Measurements from ENCODE around the genes ABLIM2, USP17L11 and USP17L17.

DNA sequence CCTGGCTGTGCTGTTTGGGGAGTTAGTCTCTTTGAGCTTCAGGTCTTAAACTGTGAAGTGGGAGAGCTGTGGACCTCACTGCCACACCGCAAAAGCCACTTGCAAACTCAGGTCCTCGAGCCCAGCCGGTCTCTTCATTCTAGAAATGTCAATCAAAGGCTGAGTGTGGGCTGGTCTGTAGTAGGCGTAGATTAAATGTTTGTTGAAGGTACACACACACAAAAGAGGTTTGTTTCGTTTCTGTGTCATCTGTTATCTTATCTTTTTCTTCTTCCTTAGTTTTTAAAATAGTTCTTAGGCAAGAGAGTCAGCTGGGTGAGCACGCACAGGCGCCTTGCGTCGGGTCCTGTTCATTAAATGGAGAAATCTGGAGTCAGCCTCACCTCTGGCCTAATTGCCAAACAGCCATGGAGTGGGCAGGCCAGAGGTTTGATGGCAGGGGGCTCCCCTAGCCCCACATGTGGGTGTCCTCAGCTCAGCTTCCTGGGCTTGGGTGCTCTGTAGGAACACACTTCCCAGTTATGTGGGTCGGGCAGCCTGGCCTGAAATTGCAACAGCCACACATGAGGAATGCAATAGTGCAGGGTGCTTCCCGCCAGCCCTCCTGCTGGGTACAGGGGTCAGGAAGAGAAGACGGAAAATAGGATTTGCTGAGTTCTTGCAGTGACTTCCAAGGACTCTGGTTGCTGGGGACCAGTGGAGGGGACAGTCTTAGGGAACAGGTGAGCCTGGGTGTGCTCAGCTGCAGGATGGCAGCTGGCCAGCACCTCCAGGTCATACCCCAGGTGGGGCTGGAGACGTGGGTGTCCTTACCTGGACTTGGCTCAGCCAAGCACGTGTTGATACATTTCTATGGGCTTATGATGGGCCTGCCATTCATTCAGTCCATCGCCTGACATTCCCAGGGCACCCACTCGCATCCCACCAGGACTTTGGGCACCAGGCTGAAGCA lies 997 bp upstream of the PSAPL1 start:
- RAMPAGE, long total RNA: no peak
- RRBS: no CpG with 5 or more reads among the region's 16 CpGs

GRCh38 chr4:7783619-7784046 lies 156.0 kb downstream of the AFAP1 start:
- RAMPAGE, long total RNA: no peak
- RRBS: no CpG with 5 or more reads among the region's 8 CpGs

GRCh38 chr4:7876353-7876707 lies 63.3 kb downstream of the AFAP1 start:
- RAMPAGE, long total RNA: no peak
- RRBS: no CpG with 5 or more reads among the region's 11 CpGs

DNA sequence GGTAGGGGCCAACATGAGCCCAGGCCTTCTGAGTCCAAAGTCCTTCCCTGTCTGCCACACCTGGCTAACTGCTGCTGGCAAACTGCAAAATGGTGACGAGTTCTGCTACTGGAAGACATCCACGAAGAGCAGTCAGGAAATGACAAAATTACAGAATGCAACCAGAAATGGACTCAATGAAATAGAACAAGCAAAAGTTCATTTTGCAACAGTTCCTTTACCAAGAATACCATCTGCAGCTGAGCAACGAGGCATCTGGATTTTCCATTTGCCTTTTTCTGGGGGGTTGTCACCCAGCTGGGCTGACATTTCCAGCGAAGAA lies 70.2 kb upstream of the AFAP1 start:
- RAMPAGE, long total RNA: no peak
- RRBS: no CpG with 5 or more reads among the region's 4 CpGs

DNA sequence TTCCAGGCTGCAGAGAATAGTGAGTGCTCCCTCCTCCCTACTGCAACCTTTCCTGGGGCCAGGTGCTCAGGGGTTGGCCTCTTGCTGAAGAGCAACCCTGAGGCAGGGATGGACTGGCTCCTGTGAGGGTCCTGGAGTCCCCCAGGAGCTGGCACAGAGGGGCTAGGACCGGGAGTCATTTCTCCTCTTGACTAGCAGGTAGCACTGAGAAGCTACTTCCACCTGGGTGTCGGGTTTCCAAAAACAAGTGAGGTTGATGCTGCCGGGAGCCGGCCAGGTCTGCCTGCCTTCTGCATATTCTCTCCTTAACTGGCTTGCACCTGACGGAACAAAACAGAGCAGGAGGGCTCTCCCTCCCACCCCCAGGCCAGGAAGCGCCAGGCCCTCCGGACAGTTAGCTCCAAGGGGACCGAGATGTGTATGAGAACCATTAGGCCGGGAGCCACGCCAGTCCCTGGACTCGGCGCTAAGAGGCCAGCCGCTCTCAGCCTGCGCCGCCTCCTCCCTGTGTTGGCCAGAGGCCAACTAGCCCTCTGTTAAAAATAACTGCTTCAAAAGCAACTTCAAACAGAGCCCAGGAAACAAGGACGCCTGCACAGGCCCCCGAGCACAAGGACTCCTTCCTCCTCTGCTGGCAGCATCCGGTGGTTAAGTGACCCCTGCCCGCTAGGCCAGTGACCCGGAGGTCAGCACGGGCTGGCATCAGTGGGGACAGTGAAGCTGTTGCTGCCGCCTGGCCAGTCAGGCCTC lies 108.1 kb downstream of the ABLIM2 start:
- RAMPAGE, long total RNA: no peak
- RRBS: 22% methylated on average over 7 of the region's 22 CpGs

- RAMPAGE, long total RNA: no peak
- RRBS: 2% methylated on average over 44 of the region's 139 CpGs
Observed at GRCh38 chr4:8158274-8159585, at the start of gene ABLIM2. Gene ABLIM2, minus strand, starts transcription at chr4:8158813.

- RAMPAGE, long total RNA: no peak
- RRBS: no CpG with 5 or more reads among the region's 4 CpGs
Observed at GRCh38 chr4:8165270-8165754, 6.7 kb upstream of the ABLIM2 start.

- RAMPAGE, long total RNA: no peak
- RRBS: no CpG with 5 or more reads among the region's 19 CpGs
Observed at GRCh38 chr4:8194282-8195179, 4.6 kb upstream of the SH3TC1 start.

DNA sequence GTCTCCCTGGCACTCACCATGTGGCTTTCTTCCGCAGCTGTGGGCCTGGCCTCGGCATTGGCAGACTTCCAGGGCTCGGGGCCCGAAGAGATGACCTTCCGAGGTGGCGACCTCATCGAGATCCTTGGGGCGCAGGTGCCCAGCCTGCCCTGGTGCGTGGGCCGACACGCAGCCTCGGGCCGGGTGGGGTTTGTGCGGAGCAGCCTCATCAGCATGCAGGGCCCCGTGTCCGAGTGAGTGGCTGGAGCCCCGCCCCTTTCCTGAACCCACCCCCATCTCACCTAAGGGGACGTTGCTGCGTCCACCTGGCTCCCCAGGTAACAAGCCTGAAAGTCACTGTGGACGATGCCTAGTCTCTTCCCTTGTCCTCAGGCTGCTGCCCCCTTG lies 20.2 kb downstream of the SH3TC1 start:
- RAMPAGE, long total RNA: no peak
- RRBS: no CpG with 5 or more reads among the region's 20 CpGs

- RAMPAGE, long total RNA: no peak
- RRBS: no CpG with 5 or more reads among the region's 34 CpGs
Observed at GRCh38 chr4:8237815-8239046, 31.3 kb upstream of the HTRA3 start.

GRCh38 chr4:8260732-8261104 lies 8.8 kb upstream of the HTRA3 start:
- RAMPAGE, long total RNA: no peak
- RRBS: 53% methylated on average over 5 of the region's 12 CpGs

GRCh38 chr4:8272954-8273393 lies 3.4 kb downstream of the HTRA3 start:
- RAMPAGE, long total RNA: no peak
- RRBS: 78% methylated on average over 6 of the region's 14 CpGs

DNA sequence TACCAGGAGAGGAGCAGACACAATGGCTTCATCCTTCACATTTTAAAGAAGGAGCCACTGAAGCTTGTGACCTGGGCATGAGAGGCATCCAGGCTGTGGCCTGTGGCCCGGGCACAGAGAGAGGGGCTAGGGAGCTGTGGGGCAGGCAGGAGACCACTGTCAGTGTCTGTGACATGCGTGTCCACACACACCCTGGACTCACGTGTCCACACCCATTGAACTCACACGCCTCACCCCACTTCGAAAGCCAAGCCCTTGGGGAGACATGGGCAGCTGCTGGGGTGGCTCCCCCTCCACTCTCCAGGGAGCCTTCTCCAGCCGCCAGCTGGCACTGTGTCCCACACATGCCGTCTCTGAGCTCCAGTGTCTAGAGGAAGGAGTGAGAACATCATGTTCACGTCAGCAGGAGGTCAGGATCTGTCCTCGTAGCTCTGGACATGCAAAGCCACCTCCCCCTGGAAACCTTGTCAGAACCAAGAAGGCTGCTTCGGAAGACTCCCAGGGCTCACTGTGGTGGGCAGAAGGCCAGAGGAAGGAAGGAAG lies 61.3 kb downstream of the HTRA3 start:
- RAMPAGE, long total RNA: no peak
- RRBS: no CpG with 5 or more reads among the region's 10 CpGs

- RAMPAGE, long total RNA: no peak
- RRBS: no CpG with 5 or more reads among the region's 14 CpGs
Observed at GRCh38 chr4:8364142-8364730, 76.3 kb downstream of the ACOX3 start.

- RAMPAGE, long total RNA: no peak
- RRBS: 95% methylated on average over 3 of the region's 13 CpGs
Observed at GRCh38 chr4:8384712-8385140, 55.8 kb downstream of the ACOX3 start.

DNA sequence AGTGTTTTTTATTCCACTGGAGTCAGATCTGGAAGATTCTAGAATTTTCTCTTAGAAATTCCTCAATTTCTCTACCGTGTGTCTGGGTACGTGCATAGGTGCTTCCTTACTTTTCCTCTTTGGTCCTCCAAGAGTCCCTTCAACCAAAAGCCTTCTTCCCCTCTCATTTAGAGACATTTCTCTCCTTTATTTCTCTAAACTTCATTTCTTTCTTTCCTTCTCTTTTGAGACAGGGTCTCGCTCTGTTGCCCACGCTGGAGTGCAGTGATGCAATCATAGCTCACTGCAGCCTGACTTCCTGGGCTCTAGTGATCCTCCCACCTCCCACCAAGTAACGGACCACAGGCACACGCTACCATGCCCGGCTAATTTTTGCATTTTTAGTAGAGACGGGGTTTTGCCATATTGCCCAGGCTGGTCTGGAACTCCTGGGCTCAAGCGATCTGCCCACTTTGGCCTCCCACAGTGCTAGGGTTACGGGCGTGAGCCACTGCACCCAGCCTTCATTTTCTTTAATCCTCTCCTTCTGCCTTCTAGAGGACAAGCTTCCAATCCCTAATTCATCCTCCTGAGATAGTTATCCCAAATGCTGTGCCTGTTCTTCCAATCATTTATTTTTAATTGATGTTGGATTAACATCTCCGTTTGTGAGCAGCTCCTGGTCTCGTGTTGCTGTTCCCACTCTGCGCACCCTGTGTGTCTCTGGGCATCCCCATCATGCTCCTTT lies 42.1 kb downstream of the ACOX3 start:
- RAMPAGE, long total RNA: no peak
- RRBS: no CpG with 5 or more reads among the region's 14 CpGs

DNA sequence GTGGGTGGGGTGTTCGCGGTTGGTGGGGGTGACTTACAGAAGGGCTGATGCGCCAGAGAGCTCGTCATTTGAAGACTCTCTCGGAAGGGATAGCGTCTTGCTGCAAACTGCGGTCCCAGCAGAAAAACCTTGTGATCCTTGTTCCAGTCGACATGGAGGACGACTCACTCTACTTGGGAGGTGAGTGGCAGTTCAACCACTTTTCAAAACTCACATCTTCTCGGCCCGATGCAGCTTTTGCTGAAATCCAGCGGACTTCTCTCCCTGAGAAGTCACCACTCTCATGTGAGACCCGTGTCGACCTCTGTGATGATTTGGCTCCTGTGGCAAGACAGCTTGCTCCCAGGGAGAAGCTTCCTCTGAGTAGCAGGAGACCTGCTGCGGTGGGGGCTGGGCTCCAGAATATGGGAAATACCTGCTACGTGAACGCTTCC lies at the start of gene USP17L11:
USP17L11 (plus strand) TSS at position 153 of the 434 bp plus-strand sequence.
- RAMPAGE, long total RNA: no peak
- RRBS: no CpG with 5 or more reads among the region's 17 CpGs

- RAMPAGE, long total RNA: no peak
- RRBS: no CpG with 5 or more reads among the region's 18 CpGs
Observed at GRCh38 chr4:9243501-9244046, at the start of gene USP17L17. Gene USP17L17, plus strand, starts transcription at chr4:9243879.

GRCh38 chr4:9996721-9996990 lies 24.6 kb downstream of the SLC2A9 start:
- RAMPAGE, long total RNA: no peak
- RRBS: no CpG with 5 or more reads among the region's 4 CpGs

GRCh38 chr4:10028757-10029380 lies 7.6 kb upstream of the SLC2A9 start:
- RAMPAGE, long total RNA: no peak
- RRBS: no CpG with 5 or more reads among the region's 7 CpGs

All from hepatocyte (in vitro differentiated cells and primary cell).